Pericardium fibroblast (primary cell): ENCODE measurements around a stretch of chr22.

- RAMPAGE, long total RNA, result no peak
Measured at GRCh38 chr22:45162282-45163007, 1.3 kb upstream of the NUP50 start.

GRCh38 chr22:45185736-45186573 is 22.2 kb downstream of the NUP50 start:
- RAMPAGE, long total RNA, result no peak

DNA sequence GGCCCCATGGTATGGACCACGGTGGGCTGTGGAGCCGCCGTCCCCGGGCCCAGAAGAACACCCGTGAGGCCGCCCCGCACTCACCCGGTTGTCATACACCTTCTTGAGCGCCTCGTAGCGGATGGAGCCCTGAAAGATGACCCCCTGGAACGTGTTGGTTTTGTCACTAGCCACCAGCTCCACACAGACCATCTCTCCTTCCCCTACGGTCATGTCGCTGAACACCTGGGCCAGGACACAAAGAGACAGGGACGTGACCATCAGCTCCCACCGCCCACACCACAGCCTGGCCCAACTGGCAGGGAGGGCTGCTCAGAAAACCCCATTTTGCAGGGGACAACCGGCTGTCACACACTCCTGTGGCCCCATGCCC is 36.9 kb downstream of the KIAA0930 start:
- RAMPAGE, long total RNA, result no peak

GRCh38 chr22:45248467-45249236 is 8.0 kb upstream of the KIAA0930 start:
- RAMPAGE, long total RNA, result no peak

- RAMPAGE, long total RNA, result no peak
Measured at GRCh38 chr22:45272555-45272754, 12.3 kb upstream of the UPK3A start.

DNA sequence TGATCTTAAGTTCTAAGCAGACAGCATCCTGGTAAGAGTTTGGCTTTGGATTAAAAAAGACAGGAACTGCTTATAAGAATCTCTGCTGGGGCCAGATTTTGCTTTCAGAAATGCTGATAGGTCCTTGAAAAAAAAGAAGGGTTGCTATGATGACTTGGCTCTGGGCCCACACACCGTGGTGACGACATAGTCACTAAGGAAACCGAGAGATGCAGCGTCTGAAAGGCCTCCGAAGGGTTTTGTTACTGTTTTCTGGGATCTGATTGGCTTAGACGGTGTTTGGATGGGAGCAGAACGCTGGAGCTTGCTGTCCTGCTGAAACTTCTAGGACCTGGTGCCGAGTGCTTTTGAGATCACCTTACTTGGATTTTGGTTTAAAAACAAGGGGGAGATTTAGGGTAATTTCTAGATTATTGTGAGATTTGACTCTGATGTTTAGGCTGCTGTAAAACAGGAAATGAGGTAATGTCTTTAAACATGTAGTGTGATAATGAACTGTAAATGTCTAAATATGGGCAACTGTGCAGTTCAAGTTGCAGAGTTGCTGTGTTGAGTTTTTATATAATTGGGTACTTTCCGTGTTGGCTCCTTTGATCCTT is 8.5 kb downstream of the FAM118A start:
- RAMPAGE, long total RNA, result no peak

GRCh38 chr22:45469492-45470274 is 33.0 kb upstream of the FBLN1 start:
- RAMPAGE, long total RNA, result no peak

DNA sequence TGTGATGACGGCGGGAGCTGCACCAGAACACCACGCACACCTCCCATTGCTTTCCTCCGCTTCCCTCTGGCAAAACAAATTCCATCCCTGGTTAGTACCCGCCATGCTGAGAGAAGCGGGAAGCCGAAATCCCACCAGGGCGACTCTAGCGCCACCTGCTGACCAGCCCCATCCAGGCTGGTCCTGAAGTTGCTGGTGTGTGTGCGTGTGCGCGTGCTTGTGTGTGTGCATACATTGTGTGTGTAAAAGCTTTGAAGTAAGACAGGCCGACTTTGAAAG is 51.0 kb downstream of the FBLN1 start:
- RAMPAGE, long total RNA, result no peak

GRCh38 chr22:45600103-45601271 is 71.1 kb upstream of the ATXN10 start:
- RAMPAGE, long total RNA, result no peak

DNA sequence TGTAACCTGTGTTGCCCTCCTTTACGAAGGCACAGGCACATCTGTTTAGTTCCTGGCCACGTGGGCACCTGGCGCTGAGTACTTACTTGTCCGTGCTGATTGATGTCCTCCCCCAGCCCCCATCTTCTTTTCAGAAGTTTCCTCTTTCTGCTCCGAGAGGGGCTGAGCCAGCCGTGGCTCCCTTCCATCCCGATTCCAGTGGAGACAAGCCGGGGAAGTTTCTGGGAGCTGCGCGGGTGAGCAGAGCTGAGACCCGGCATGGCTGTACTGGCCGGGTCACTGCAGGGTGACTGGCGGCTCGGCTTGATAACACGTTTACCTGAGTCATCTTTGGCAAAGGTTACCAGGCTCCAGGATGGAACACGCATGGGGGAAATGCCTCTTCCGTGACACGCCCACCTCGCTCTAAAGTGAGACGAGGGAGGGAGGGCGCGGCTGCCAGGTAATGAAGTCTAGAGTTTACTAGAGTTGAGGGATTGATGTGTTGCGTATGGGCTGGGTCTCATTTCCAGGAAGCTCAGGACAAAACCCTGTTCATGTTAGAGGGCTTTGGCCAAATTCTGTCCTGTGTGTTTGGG is 45.4 kb upstream of the ATXN10 start:
- RAMPAGE, long total RNA, result no peak

GRCh38 chr22:45638760-45639528 is 32.7 kb upstream of the ATXN10 start:
- RAMPAGE, long total RNA, result no peak

DNA sequence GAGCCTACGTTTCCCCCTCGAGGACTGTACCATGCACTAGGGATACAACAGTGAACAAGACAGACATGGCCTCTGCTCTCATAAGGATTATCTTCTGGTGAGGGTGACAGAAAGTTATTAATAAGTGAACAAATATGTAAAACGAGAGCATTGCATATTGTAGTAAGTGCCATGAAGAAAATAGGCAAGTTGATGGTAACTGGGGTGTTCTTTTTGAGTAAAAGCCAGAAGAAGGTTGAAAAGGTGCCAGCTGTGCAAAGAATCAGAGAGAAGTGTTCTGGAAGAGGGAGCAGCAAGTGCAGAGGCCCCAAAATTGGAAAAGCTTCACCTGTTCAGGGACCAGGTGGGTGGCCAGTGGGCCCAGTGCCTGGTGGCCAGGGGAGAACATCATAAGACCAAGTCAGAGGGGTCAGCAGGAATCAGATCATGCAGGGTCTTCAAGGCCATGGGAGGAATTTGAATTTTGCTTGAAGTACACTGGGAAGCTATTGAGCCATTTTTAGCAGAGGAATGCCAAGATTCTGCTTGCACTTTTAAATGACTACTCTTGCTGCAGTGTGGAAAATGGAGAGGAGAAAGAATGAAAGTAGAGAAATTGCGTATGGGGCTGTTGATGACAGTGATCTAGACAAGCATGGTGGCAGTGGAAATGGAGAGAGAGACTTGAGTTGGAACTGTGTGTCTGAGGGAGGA is 128.3 kb downstream of the WNT7B start:
- RAMPAGE, long total RNA, result no peak

GRCh38 chr22:45906015-45906411 is 70.9 kb downstream of the WNT7B start:
- RAMPAGE, long total RNA, result no peak

- RAMPAGE, long total RNA, result no peak
Measured at GRCh38 chr22:45919397-45919871, 57.5 kb downstream of the WNT7B start.

- RAMPAGE, long total RNA, result no peak
Measured at GRCh38 chr22:45996502-45997238, 19.7 kb upstream of the WNT7B start.

DNA sequence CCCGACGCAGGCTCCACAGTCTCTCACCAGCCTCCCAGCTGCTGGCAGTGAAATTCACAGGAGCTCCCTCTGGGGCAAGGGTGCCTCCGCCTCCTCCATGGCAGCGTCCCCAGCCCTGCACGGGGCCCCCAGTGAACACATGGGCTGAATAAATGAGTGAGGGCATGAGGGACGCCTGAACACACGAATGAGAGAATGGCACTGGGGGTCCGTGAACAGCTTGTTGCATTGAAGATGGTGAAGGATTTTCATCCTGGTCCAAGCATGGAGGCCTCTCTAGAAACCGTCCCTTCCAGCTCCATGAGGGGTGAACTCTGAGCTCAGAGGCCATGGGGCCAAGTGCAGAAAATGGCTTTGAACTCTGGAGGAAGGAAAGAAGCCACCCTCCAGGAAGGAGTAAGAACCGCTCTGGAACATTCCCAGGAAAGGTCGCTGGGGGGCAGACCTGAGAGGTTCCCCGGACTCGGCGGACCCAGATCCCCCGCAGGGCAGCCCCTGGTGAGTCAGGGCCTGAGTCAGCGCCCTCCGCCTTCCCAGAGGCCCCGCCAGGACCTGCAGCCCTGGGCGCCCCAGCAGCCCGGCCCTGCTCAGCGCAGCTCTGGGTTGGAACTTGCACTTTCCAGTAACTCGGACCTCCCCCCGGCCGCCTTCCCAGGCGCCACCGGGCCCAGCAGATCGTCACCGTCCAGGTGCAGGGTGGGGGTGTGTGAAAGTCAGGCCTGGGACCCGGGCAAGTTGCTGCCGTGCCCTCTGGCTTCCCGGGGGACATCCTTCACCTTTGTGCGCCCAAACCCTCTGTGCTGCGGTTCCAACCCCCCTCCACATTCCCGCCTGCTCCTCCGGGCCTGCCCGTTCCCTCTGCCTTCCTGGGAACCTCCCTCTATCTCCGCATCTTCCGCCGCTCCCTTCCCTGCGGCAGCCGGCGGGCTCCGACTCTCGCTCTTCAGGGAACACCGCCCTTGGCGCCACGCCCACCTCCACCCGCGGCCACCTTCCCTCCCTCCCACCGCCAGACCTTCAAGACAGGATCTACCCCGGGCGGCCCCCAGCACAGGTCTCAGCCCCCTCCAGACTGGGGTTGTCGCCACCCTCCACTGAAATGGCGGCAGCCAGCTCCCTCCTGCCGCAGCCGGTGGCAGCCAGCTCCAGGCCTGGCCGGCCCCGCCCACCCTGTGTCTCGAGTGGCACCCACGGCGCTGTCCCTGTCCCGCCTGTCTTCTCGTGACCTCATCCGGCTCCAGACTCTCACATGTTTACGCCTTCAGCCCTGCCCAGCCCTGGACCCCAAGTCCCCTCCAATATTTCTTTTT is 36.6 kb upstream of the WNT7B start:
- RAMPAGE, long total RNA, result no peak

GRCh38 chr22:46023677-46024092 is 46.7 kb upstream of the WNT7B start:
- RAMPAGE, long total RNA, result no peak

DNA sequence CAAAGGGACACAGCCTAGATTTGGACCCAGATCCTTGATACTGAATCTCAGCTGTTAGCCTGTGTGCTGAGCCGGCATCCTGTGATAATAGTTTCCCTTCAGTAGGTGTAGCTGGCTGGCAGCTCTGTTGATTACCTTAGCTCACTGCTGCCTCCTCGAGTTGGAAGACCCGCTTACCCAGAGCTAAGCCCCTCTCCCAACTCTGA is 59.7 kb upstream of the WNT7B start:
- RAMPAGE, long total RNA, result no peak

- RAMPAGE, long total RNA, result no peak
Measured at GRCh38 chr22:46038455-46038978, 61.6 kb upstream of the WNT7B start.

GRCh38 chr22:46040376-46041563 is 63.8 kb upstream of the WNT7B start:
- RAMPAGE, long total RNA, result no peak